SJSA1 (cell line): ENCODE measurements around a stretch of chr9.

- RAMPAGE, long total RNA = no peak
Observed at GRCh38 chr9:127263688-127264084, 888 bp upstream of the GARNL3 start.

- RAMPAGE, long total RNA = no peak
Observed at GRCh38 chr9:127388196-127388821, 8.7 kb upstream of the SLC2A8 start.

DNA sequence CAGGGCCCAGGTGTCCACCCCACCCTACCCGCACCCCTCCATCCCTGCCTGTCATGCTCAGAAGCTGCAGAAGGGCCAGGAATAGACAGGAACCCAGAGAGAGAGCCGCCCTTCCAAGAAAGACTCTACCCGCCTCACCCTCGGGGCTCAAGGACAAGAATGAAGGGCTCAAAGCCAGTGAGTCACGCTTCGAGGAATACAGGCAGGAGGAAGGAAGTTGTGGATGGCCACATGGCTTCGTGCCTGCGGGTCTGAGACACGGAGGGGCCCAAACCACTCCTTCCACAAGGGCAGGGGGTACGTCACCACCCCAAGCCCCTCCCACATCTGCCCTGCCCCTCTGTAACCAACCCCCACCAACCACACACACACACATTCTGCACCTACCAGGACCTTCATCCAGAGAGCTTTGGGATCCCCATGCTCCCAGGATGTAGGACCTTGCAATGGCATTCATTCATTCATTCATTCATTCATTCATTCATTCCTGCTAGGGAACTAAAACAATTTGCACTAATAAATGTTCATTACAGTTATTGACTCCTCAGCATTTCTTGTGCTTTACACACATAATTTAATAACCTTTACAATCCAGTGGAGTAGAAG lies 12.8 kb downstream of the NIBAN2 start:
- RAMPAGE, long total RNA = no peak

- RAMPAGE, long total RNA = no peak
Observed at GRCh38 chr9:127721337-127721897, 5.5 kb downstream of the TTC16 start.

DNA sequence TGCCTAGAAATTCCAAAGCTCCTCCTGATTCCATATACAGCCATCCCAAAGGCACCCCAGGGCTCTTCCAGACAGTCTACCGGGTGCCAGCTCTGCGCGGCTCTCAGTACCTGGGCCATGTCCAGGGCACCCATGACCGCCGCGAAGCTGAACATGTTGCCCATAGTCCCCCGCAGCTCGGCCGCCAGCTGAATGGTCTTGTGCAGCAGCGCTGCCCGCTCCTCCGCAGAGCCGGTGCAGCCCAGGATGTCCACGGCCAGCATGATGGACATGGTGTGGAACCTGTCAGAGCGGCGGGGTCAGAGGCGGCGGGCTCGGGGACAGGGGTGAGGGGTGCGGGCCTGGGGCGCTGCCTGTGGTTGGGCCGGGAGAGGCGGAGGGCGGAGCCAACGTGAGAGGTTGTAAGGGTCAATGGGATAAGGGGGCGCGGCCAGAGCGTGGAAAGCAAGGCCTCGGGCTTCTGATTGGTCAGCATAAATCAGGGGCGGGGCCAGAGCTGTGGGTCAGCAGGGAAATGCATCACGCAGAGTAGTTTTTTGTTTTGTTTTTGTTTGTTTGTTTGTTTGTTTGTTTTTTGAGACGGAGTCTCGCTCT lies 6.7 kb upstream of the TOR2A start:
- RAMPAGE, long total RNA = no peak

GRCh38 chr9:127792269-127792865 lies 6.5 kb downstream of the CDK9 start:
- RAMPAGE, long total RNA = no peak

DNA sequence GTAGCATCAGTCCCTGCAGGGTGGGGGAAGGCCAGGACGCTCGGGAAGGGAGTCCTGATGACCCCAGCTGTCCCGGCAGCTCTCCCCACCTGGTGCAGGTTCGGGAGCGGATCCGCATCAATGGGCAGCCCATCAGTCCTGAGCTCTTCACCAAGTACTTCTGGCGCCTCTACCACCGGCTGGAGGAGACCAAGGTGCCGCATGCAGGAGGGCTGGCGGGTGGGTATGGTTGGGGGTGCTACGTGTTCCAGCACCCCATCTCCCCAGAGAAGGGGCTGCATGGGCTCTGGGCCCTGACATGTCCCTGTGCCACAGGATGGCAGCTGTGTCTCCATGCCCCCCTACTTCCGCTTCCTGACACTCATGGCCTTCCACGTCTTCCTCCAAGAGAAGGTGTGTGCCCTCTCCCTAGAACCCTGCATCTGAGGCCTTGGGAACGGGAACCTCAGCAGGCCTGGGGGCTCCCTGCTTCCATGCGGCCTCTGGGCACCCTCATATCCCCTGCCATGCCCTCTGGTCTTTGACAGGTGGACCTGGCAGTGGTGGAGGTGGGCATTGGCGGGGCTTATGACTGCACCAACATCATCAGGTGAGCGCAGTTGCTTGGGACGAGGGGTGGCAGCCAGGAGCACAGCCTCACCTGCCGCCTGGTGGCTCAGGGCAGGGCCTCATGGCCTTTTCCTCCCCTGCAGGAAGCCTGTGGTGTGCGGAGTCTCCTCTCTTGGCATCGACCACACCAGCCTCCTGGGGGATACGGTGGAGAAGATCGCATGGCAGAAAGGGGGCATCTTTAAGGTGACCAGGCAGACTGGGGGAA lies 4.4 kb downstream of the FPGS start:
- RAMPAGE, long total RNA = no peak

DNA sequence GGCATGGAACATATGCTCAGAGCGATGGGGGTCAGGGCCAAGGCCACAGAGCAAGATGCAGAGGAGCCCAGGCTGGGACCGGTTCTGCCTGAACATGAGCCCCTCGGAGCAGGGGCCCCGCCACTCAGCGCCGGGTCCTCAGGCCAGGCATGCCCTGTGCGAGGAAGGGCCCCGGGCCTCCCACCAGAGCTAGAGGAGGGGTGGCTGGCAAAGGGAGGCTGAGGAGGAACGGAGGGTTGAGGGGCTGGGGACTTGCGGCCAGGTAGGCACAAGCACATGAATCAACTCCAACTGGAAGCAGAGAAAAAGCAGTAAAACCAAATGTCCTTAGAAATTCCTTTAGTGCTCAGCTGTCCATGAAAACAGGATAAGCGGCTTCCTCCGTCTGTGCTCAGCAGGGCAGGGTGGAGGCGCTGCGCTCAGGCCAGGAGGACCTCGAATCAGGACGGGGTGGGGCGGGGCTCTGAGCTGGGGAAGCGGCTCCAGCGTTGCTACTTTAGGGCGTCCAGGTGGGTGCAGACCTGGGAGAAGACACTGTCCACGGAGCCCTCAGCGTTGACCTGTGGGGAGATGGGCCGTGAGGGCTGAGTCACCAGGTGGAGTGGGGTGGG lies 9.9 kb downstream of the AK1 start:
- RAMPAGE, long total RNA = no peak

DNA sequence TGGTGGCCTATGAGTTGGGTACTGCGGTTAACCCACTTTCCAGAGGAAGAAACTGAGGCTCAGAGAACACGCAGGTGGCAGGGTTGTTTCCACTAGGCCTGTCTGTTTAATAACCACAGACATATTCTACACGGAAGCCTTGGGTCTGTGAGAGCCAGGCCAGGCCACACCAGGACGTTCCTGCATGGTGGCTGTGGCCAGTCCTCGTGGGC lies 4.6 kb upstream of the ST6GALNAC6 start:
- RAMPAGE, long total RNA = no peak

- RAMPAGE, long total RNA = no peak
Observed at GRCh38 chr9:127921388-127922148, 4.7 kb upstream of the ST6GALNAC4 start.

DNA sequence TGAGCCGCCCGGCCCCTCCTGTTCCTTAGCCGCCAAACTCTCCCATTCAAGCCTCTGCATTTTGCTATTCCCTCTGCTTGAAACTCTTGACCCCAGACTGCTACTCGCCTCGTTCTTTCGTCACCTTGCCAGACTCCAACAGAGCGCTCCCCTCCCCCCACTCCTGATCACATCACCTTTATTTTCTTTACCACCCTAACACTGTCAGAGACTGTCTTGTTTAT lies 760 bp upstream of the PIP5KL1 start:
- RAMPAGE, long total RNA = no peak

- RAMPAGE, long total RNA = no peak
Observed at GRCh38 chr9:127951898-127952591, 14.4 kb upstream of the DPM2 start.

DNA sequence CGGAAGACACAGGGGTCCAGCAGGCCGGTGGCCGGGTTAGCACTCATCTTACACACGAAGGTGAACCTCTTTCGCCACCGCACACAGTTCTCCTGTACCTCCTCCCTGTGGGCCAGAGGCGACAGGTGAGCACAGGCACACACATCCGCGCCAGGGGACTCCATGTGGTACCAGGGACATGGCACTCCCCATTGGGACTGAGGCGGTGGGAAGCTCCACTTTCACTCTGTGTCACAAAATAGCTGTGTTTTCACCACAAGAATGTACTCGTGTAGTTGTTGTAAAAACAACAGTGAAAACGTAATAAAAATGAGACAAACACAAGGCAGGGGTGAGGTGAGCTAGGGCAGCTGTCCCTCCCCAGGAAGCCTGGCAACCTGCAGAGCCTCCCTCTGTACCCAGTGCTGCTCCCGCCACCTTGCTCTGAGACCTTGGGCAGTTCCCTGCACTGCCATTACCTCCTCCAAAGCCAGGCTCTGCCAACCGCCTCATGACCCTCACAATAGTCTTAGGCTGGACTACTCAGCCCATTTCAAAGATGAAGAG lies 16.2 kb upstream of the DPM2 start:
- RAMPAGE, long total RNA = no peak

- RAMPAGE, long total RNA = no peak
Observed at GRCh38 chr9:127959265-127959919, 21.4 kb downstream of the EEIG1 start.

DNA sequence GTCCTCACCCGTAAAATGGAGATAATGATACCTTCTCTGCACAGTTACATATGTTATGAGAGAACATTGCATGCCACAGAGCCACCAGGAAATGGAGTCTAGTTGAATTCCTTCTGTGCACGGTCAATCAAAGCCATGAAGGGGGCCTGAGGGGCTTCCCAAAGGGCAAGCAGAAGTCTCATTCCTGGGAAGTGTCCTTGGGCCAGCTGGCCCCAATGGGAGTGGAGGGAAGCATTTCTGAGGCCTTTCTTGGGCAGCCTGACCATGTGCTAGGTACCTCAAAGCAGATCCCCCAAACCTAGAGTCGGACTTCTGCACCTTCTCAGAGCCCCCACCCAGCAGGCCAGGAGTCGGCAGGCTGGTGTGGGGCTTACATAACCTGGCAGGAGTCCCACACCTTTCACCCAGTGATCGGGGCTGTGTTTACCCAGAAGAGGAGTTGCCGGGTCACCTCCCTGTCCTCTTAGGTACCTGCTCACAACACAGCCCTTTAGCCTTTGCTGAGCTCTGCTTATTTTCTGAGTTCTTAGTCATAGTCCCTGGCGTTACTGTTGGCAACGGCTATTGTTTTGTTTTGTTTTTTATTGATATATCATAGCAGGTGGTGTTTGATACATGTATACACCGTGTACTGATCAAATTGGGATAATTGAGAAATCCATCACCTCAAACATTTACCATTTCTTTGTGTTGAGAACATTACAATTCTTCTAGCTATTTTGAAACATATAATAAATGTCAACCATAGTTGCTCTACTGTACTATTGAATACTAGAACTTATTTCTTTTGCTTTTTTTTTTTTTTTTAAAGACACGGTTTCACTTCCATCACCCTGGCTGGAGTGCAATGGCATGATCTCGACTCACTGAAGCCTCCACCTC lies 10.2 kb upstream of the EEIG1 start:
- RAMPAGE, long total RNA = no peak

- RAMPAGE, long total RNA = no peak
Observed at GRCh38 chr9:128094061-128095213, 26.4 kb downstream of the SLC25A25 start.

GRCh38 chr9:128102157-128102533 lies 25.4 kb downstream of the PTGES2 start:
- RAMPAGE, long total RNA = no peak

GRCh38 chr9:128113529-128115001 lies 13.5 kb downstream of the PTGES2 start:
- RAMPAGE, long total RNA = no peak

GRCh38 chr9:128243164-128244242 lies 32.3 kb downstream of the GOLGA2 start:
- RAMPAGE, long total RNA = no peak

DNA sequence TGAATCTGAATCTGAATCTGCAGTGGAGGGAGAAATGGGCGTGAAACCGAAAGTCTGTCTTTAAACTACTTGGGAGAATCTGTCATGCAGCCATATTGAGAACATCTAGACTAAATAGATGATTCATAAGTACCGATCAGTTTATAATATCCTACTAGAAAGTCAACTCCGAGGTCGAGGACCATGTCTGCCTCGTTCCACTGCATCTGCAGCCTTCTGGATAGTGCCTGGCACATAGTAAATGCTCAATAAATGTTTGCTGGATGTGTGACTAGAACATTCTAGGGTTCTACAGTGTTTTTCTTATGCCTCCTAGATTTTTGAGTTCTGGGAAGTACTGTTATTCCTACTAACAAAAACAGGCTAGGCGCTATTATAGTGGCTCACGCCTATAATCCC lies 668 bp downstream of the COQ4 start:
- RAMPAGE, long total RNA = no peak